SK-N-SH (cell line): ENCODE results near the genes KCNA5 and VWF.

- RRBS = no CpG with 5 or more reads among the region's 10 CpGs
CAGE:
- cytosol, long polyA plus RNA = no peak
- long polyA plus RNA = no peak
- nucleus, long polyA plus RNA = no peak
These were observed 4.5 kb downstream of the CRACR2A start for GRCh38 chr12:3748098-3749133.

DNA sequence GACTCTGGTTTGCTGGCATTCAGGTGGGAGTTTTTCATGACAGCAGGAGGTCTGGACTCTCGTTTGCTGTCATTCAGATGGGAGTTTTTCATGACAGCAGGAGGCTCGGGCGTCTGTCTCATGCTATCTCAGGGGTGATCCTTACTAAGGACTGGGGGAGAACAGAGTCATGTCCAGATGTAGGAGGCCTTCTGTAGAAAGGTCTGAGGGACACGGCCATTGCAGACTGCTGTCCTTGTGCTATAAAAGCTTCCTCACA lies 40.2 kb upstream of the PARP11 start:
- RRBS = no CpG with 5 or more reads among the region's 4 CpGs
CAGE:
- cytosol, long polyA plus RNA = no peak
- long polyA plus RNA = no peak
- nucleus, long polyA plus RNA = no peak

GRCh38 chr12:3951456-3952053 lies 78.4 kb upstream of the PARP11 start:
- RRBS = no CpG with 5 or more reads among the region's 20 CpGs
CAGE:
- cytosol, long polyA plus RNA = no peak
- long polyA plus RNA = no peak
- nucleus, long polyA plus RNA = no peak

DNA sequence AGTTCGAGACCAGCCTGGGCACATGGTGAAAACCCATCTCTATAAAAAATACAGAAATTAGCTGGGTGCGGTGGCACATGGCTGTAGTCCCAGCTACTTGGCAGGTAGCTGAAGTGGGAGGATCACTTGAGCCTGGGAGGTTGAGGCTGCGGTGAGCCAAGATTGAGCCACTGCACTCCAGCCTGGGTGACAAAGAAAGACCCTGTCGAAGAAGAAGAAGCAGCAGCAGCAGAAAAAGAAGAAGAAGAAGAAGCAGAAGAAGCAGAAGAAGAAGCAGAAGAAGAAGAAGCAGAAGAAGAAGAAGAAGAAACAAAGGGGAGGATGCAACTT lies 139.5 kb upstream of the PARP11 start:
- RRBS = no CpG with 5 or more reads among the region's 4 CpGs
CAGE:
- cytosol, long polyA plus RNA = no peak
- long polyA plus RNA = no peak
- nucleus, long polyA plus RNA = no peak

GRCh38 chr12:4275002-4275966 lies 1.7 kb downstream of the CCND2 start:
- RRBS = 8% methylated on average over 5 of the region's 46 CpGs
CAGE:
- cytosol, long polyA plus RNA = no peak
- long polyA plus RNA = no peak
- nucleus, long polyA plus RNA = no peak

- RRBS = no CpG with 5 or more reads among the region's 15 CpGs
CAGE:
- cytosol, long polyA plus RNA = no peak
- long polyA plus RNA = no peak
- nucleus, long polyA plus RNA = no peak
These were observed 3.6 kb downstream of the CCND2 start for GRCh38 chr12:4276790-4277895.

- RRBS = no CpG with 5 or more reads among the region's 18 CpGs
CAGE:
- cytosol, long polyA plus RNA = no peak
- long polyA plus RNA = no peak
- nucleus, long polyA plus RNA = no peak
These were observed 19.1 kb downstream of the CCND2 start for GRCh38 chr12:4292371-4293255.

- RRBS = no CpG with 5 or more reads among the region's 10 CpGs
CAGE:
- cytosol, long polyA plus RNA = no peak
- long polyA plus RNA = no peak
- nucleus, long polyA plus RNA = no peak
These were observed 5.0 kb upstream of the FGF6 start for GRCh38 chr12:4450470-4451060.

GRCh38 chr12:4567712-4567940 lies 5.6 kb downstream of the DYRK4 start:
CAGE:
- cytosol, long polyA plus RNA = no peak
- long polyA plus RNA = no peak
- nucleus, long polyA plus RNA = no peak

- RRBS = no CpG with 5 or more reads among the region's 7 CpGs
CAGE:
- cytosol, long polyA plus RNA = no peak
- long polyA plus RNA = no peak
- nucleus, long polyA plus RNA = no peak
These were observed 1.2 kb upstream of the GALNT8 start for GRCh38 chr12:4719036-4719461.

DNA sequence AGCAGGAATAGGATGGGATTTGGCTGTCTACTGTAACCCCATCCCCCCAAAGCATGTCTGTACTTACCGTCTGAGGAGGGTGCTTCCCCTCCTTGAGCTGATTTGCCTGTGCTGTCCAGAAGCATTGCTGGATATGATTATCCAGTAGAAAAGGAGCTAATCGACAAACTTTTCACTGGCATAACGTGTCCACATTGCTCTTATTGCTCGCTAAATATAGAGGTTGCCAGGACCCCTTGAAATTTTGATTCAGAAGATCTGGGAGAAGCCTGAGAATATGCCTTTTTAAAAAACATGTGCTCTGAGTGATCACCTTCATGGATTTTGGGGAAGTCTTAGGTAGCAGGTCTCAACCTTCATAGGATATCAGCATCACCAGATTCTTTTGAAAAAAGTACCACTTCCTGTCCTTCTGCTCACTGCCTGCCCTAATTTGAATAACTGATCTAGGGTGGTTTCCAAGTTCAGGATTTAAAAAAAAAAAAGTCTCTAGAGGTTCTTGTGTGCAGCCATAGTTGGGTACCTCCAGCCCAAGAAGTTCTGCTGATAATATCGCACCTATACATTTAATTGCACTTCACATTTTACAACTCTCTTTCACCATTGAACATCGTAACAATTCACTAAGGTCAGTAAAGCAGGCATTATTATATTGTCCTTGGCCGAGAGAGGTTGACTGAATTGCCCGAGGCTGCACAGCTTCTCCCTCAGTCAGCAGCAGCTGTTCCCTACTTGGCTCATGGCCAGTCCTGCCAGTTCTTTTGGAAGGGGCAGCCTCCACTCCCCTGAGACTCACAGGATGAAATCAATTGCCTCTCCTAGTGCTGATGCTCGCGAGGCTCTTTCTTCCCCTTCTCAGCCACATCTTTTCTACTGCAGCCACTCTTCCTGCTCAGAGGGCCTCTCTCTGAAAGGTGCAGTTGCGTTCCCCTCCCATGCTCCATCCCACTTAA lies 20.4 kb downstream of the KCNA6 start:
- RRBS = no CpG with 5 or more reads among the region's 11 CpGs
CAGE:
- cytosol, long polyA plus RNA = no peak
- long polyA plus RNA = no peak
- nucleus, long polyA plus RNA = no peak

DNA sequence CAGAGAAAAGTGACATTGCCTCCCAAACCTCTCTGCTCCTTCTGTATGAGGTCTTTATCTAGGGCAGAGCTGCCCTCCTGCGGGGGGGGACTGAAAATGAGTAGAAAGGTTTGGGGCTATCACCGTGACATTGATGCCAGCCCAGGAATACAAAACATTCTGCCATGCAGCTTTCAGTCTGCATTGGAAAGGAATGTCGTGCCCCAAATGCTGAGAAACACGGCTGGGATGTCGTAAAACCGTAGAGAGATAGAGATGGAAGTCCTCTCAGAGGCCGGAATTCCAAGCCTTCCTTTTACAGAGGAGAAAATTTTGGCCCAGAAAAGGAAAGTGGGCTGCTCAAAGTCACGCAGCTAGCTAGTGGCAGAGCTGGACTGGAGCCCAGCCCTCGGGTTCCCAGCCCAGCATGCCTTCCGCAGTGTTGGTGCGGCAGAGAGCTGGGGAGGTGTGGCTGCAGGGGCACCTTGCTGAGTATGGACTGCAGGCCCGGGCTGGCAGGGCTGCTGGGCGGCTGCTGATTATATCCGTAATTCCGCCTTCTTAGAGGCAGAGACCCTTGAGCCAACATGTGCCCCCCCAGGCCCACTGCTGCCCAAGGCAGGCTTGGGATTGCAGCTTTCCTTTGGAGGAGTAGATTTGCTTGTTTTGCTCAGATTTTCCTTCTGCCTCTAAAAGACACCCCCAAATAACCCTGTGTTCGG lies 50.3 kb downstream of the KCNA1 start:
- RRBS = no CpG with 5 or more reads among the region's 16 CpGs
CAGE:
- cytosol, long polyA plus RNA = no peak
- long polyA plus RNA = no peak
- nucleus, long polyA plus RNA = no peak

GRCh38 chr12:5043452-5044243 lies at the start of gene KCNA5:
KCNA5 (plus strand) TSS chr12:5043879.
- RRBS = 2% methylated on average over 19 of the region's 52 CpGs
CAGE:
- cytosol, long polyA plus RNA = no peak
- long polyA plus RNA = no peak
- nucleus, long polyA plus RNA = no peak

GRCh38 chr12:5437633-5438180 lies 5.8 kb downstream of the NTF3 start:
- RRBS = no CpG with 5 or more reads among the region's 11 CpGs
CAGE:
- cytosol, long polyA plus RNA = no peak
- long polyA plus RNA = no peak
- nucleus, long polyA plus RNA = no peak

DNA sequence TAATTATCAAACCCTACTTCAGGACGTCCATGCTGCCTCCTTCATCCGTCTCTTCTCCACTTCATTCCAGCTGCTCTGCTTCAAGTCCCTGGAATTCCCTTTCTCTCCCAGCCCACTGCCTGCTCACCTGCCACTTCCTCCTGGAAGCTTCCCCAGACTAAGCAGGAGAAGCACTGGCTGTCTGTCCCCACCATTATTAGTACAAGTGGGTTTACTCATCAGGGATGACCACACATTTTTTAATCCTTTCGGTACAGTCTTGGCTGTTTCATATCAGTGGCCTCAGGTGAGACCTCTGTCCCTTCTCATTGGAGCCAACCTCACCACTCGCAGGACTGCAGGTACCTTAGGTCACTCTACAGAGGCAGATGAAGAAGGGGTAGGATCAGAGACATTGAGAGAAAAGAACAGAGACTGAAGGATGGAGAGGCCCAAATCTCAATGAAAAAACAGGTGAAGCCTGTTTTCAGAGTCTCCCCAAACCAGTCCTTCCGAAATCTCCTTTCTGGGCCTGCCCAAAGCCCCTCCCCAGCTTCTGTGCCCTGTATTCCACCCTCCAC lies 18.0 kb downstream of the ANO2 start:
- RRBS = no CpG with 5 or more reads among the region's 5 CpGs
CAGE:
- cytosol, long polyA plus RNA = no peak
- long polyA plus RNA = no peak
- nucleus, long polyA plus RNA = no peak

- RRBS = no CpG with 5 or more reads among the region's 3 CpGs
CAGE:
- cytosol, long polyA plus RNA = no peak
- long polyA plus RNA = no peak
- nucleus, long polyA plus RNA = no peak
These were observed 2.5 kb downstream of the ANO2 start for GRCh38 chr12:5942661-5942892.

DNA sequence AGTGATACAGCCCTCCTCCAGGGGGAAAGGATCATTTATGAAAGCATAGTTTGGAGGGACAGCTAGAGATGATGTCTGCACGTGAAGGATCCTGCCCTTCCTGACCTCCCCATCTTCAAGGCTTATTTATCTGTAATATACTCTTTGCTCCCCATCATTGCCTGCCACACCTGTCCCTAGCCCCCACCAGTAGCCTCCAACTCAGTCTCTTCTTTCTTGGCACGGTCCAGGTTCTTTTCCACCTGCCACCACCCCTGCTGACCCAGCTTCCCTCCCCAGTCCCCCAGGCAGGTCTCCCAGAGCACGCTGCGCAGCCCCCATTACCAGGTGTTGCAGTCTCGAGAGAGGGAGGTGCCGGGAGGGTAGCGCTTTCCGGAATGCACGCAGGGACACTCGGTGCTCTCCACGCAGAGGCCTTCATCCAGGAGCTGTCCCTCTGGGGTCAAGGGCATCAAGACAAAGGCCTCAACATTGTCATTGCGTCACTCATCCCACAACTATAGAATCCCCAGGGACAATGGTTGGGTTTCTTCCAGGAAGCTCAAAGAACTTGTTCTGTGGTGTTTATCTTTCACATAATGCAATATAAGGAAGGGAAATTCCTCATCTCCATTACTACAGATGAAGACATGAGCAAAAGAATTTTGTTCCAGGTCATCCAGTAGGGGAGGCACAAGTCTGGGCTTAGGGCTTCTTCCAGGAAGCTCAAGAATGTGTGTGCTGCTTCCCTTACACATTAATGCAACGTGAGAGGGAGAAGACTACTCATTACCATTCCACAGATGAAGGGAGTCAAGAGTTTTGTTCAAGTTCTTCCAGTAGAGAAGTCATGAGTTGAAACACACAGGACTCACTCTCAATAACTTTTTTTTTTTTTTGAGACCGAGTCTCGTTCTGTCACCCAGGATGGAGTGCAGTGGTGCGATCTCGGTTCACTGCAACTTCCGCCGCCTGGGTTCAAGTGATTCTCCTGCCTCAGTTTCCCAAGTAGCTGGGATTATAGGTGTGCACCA lies 52.2 kb downstream of the VWF start:
- RRBS = no CpG with 5 or more reads among the region's 19 CpGs
CAGE:
- cytosol, long polyA plus RNA = no peak
- long polyA plus RNA = no peak
- nucleus, long polyA plus RNA = no peak

DNA sequence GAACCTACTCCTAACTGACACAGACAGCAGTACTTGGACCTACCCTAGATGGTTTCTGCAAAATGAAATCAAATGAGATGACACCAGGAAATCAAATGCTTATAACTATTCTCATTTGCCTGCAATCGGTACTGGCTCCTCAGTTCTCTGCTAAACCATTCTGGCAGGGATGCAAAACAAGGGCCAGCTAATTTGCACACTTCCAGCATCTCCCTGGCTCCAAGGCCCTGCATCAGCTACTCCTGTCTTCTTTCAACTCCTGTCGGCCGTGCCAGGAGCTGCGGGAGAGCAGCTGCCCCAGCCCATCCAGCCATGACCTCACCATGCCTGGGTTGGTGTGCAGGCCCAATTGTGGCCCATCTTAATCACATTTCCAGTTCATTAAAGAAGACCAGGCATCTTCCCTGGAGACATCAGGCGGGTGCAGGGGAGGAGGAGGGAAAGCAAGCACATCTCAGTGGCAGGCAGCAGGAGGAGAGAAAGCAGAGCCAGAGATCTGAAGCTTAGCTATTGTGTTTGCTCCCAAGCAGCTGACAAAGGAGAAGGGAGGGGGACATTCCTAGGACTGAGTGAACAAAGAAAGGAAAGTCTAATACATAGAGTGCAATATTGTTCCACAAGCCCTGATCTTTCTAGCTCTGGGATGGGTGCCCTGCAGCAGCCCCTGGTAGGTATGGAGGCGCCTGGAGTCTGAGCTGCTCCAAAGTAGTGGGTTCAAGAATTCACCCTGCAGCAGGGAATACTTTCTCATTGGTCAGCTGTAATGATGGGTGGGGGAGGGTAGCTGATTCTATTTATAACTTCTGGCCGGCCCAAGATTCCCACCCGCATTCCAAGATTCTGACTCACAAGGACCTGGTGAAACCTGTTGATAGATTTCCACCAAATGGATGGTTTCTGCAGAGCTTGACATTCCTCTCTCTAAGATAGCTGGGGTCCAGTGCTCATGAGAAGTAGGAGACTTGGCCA lies 40.1 kb downstream of the VWF start:
- RRBS = no CpG with 5 or more reads among the region's 8 CpGs
CAGE:
- cytosol, long polyA plus RNA = no peak
- long polyA plus RNA = no peak
- nucleus, long polyA plus RNA = no peak

GRCh38 chr12:6088956-6089484 lies 35.5 kb downstream of the VWF start:
- RRBS = no CpG with 5 or more reads among the region's 12 CpGs
CAGE:
- cytosol, long polyA plus RNA = no peak
- long polyA plus RNA = no peak
- nucleus, long polyA plus RNA = no peak

DNA sequence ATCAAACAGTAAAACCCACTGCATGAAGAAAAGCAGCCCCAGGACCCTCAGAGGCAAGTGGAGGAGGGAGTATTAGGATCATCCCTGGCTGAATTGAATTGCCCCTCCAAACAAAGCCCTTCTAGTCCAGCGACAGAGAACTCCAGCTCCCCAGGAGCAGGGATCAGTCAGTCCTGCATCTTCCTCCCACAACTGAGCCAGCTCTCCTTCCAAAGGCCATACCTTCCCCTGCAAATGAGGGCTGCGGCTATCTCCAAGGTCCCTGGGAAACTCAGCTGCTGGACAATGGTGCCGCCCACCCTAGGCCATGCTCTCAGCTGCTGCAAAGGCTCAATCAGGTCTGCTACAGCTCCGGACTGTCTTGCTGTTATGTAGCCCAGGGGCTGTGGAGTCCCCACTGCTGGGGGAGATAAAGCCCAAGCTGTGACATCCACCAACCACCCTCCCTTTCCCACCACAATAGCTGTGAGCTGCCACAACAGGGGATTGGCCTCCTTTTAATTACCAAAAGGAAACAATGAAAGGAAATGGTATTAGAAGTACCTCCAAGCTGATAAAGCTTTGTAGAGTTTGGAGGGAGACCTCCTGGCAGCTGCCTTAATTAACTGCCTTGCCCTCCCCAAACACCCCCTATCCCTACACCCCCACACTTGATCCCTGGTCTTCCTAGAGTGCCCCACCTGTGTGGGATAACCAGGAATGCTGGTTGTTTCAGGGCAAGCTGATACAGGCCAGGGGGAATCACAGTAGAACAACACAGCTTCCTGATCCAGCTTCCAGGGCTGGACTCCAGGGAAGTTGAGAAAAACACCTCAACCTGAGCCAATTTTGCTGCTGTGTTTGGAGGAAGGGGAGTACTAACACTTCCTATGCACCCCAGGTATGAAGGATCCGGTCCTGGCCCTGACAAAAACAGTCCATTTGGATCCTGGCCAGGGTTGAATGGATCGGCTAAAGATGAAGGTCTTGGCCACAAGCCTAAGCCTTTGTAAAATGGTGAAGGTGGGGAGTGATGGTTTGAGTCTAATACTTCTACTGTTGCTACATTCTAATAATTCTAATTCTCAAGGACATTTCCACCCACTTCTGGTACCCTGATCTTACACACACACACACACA lies at the start of gene VWF:
Gene VWF, minus strand, starts transcription at position 472 of the 1,119 bp plus-strand sequence.
- RRBS = no CpG with 5 or more reads among the region's 6 CpGs
CAGE:
- cytosol, long polyA plus RNA = no peak
- long polyA plus RNA = no peak
- nucleus, long polyA plus RNA = no peak